H9 (cell line): ENCODE data around the gene GZF1.

- PRO-cap = no peak
Measured at GRCh38 chr20:23081598-23082098, 4.5 kb downstream of the CD93 start.

GRCh38 chr20:23085604-23086160, 442 bp downstream of the CD93 start:
- PRO-cap = no peak

- PRO-cap = no peak
Measured at GRCh38 chr20:23100278-23101001, 14.3 kb upstream of the CD93 start.

- PRO-cap = no peak
Measured at GRCh38 chr20:23106254-23107051, 20.3 kb upstream of the CD93 start.

GRCh38 chr20:23126279-23127169, 40.4 kb upstream of the CD93 start:
- PRO-cap = no peak

- PRO-cap = no peak
Measured at GRCh38 chr20:23132364-23133593, 46.7 kb upstream of the CD93 start.

DNA sequence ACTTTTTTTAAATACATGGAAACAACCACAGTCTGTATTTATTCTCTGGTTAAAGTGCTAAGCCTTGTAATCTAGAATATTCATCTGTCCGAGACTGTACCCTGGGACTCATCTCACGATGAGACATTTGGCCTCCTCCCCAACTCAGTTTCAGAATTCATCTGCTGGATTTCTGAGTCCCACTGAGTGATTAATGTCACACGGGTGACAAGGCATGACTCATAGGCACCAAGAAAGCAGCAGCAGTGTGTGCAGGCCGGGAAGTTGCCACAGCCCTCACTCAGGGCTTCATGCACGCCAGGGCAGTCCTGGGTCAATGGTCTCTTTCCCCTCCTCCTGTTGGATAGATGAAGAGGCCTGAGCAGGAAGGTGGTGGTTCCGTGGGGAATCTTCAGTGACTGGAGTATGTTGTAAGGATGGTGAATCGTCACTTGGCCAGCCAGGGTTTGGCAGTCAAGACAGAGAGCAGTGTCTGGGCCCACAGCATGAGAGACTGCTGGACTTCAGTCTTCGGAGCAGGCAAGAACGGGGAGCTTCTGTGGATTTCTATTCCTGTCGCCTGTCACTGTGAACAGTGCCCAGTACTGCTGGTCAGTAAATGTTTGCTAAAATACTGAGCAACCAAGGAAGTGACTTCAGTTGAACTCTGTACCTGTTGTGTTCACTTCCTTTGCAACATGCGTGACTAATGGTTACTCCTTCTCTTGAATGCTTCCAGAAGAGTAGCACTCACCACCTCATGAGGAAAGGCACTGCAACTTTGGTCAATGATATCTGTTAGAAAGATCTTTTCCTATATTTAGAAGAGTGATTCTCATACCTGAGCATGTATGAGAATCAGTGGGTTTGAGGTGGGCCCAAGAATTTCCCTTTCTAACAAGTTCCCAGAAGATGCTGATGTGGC, 62.0 kb upstream of the CD93 start:
- PRO-cap = no peak

DNA sequence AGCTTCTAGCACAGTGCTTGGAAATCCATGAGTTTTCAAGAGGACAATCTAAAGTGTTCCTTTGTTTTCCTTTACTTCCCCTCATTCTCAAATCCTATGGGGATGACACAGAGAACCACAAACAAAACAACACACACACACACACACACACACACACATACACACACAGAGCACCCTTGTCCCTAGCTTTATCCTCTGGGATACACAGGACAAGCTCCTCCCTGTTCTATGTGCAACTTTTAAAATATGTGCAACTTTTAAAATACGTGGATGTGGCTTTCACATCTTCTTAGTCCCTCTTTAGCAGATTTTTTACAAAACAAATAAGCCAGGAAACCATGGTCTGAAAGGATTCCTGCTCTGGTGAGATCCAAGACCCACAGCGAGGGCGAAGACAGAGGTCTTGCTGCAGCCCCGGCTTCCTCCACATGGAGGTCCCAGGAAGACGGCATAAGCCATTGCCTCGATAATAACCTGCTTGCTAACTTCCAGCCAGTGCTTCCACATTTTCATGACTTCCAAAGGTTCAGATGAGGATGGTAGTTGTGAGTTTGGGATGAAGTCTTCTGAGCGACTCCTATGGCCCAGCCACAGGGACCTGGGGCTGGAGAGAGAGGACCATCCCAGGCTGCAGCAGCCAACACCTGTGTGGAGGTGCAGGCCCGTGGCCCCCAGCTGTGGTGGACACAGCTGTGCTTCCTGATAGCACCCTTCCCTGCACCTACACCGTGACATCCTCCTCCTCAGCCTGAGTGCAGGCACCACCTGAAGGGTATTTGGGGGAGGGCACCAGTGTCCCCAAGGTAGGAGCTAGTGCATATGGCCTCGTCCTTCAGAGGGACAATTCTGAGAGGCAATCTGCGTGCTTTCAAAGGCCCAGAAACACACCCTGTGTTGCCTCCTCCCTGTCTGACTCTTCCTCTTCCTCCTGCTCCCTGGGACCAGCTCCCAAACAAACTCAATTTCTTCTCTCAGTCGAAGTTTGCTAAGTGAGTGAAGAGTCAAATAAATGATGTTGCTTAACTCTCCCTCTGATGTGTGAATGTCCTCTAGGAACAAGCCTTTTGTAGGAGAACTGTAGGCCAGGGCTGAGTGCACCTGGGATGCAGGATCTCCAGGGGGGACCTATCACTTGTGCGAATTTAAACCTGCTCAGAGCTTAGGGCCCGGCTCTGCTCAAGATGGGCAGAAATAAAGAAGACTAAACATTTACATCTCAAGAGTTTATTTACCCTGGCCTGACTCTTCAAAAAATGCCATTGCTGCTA, 63.0 kb upstream of the CD93 start:
- PRO-cap = no peak

DNA sequence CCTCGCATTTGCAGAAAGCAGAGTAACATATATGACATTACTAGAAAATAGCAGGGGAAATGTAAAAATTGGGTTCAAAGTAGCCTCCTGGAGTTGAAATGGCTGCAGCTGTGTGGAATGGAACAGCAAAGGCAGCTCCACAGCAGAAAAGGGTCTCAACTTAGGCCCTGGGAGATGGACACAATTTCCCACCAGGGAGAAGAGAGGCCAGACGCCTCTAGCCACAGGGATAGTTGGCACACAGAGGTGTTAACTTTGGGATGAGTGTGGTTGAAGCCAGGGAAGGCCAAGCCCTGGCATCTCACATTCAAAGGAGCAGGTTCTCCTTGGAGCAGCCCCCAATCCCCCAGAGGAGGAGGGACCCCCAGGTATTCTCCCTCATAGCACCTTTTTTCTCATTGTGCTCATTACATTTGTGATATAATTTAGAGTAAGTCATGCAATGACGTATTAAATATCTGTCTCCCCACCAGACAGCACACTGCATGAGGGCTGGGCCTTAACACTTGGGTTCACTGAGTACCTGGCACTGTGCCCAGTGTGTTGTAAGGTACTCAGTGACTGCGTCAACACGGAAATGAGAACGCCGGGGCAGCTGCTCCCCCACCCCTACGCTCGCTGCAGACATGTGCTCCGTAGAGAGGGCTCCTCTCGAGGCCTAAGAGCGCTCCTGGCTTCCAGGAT, 76.0 kb upstream of the CD93 start:
- PRO-cap = no peak

- PRO-cap = no peak
Measured at GRCh38 chr20:23187651-23188177, 101.6 kb upstream of the CD93 start.

DNA sequence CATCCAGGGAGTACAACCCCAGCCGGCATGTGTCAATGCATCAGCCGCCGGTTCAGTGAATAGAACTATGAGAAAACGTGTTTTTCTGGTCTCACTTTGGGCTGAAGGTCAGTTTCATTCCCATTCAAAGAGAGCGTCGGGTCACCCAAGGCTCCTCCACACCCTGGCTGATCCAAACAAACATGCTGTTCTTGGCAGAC, 35.5 kb upstream of the NXT1 start:
- PRO-cap = no peak

- PRO-cap = no peak
Measured at GRCh38 chr20:23359241-23359820, 2.7 kb upstream of the GZF1 start.

DNA sequence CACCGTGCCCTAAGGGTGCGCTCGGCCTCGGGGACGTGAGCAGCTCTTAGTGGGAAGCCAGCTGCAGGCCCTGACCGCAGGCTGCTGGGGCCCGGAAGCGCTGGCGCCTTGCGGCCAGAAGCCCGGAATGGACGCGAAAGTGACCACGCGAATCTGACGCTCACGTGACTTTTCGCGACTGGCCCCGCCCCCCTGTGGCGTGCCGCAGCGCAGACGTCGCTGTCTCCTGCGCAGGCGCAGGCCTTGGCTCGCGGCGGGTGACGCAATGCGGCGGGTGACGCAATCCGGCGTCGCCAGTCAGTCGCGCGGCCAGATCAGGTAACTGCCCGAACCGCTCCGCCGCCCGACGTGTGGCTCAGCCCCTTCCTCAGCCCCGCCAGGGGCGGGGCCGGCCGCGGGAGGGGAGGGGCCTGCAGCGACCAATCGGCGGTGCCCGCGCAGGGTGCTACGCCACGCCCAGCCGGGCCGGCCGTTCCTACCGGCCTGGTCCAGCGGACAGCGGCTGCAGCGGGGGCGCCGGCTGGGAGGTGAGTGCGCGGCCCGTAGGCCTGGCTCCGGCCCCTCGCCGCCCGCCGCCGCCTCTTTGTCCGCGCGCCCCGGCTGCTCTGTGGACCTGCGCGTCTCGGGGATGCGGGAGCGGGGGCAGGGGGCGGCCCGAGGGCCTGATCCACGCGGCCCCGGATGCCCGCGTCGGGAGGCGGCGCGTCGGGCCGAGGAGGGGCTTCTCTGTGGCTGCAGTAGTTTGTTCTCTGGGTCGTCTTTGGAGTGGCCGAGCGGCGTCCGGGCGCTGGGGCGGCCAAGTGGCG, at the start of gene GZF1:
TSS of gene GZF1 (plus strand) at position 472 of the 806 bp plus-strand sequence.
- PRO-cap = bidirectional peak, plus-strand start at position 501 of the sequence, minus-strand start at position 128 of the sequence; bidirectional peak, plus-strand start at position 745 of the sequence, minus-strand start at position 607 of the sequence

- PRO-cap = no peak
Measured at GRCh38 chr20:23986523-23987011, 2.0 kb downstream of the GGTLC1 start.

- PRO-cap = no peak
Measured at GRCh38 chr20:24955073-24955443, 6.0 kb downstream of the CST7 start.

GRCh38 chr20:25006350-25006920, 13.9 kb upstream of the APMAP start:
- PRO-cap = no peak

DNA sequence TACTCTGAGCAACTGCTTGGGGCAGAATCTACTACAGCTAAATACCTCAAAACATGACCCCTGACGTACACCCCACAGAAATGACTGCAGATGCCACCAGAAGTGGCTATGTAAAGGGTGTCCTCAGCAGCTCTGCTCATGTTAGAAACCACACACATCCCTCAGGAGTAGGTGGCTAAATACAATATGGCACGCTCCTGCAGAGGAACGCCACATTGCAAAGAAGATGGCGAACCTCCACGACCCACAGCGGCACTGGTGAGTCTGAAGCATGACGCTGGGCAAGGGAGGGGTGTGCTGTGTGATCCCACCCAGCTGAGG, 23.3 kb upstream of the APMAP start:
- PRO-cap = no peak

- PRO-cap = no peak
Measured at GRCh38 chr20:25019596-25020235, 27.2 kb upstream of the APMAP start.

GRCh38 chr20:25065009-25065526, 7.1 kb upstream of the ACSS1 start:
- PRO-cap = no peak

DNA sequence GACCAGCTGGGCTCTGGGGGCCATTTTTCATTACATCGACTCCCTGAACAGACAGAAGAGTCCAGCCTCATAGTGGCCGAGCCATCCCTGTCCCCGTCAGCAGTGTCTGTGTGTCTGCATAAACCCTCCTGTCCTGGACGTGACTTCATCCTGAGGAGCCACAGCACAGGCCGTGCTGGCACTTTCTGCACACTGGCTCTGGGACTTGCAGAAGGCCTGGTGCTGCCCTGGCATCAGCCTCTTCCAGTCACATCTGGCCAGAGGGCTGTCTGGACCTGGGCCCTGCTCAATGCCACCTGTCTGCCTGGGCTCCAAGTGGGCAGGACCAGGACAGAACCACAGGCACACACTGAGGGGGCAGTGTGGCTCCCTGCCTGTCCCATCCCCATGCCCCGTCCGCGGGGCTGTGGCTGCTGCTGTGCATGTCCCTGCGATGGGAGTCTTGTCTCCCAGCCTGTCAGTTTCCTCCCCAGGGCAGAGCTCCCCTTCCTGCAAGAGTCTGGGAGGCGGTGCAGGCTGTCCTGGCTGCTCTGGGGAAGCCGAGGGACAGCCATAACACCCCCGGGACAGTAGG, 22.3 kb upstream of the PYGB start:
- PRO-cap = no peak